ENCODE results near the gene PTPN21.

GRCh38 chr14:81366015-81366573 lies 34.0 kb downstream of the STON2 start:
- RRBS, result no CpG with 5 or more reads among the region's 8 CpGs

GRCh38 chr14:81601183-81601382 lies 67.4 kb upstream of the SEL1L start:
- RRBS, result no CpG with 5 or more reads among the region's 2 CpGs

DNA sequence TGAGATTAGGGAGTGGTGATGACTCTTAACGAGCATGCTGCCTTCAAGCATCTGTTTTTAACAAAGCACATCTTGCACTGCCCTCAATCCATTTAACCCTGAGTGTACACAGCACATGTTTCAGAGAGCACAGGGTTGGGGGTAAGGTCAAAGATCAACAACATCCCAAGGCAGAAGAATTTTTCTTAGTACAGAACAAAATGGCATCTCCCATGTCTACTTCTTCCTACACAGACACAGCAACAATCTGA lies 1431.0 kb upstream of the FLRT2 start:
- RRBS, result no CpG with 5 or more reads among the region's 1 CpG

- RRBS, result no CpG with 5 or more reads among the region's 37 CpGs
Measured at GRCh38 chr14:85528907-85529771, 805 bp upstream of the FLRT2 start.

DNA sequence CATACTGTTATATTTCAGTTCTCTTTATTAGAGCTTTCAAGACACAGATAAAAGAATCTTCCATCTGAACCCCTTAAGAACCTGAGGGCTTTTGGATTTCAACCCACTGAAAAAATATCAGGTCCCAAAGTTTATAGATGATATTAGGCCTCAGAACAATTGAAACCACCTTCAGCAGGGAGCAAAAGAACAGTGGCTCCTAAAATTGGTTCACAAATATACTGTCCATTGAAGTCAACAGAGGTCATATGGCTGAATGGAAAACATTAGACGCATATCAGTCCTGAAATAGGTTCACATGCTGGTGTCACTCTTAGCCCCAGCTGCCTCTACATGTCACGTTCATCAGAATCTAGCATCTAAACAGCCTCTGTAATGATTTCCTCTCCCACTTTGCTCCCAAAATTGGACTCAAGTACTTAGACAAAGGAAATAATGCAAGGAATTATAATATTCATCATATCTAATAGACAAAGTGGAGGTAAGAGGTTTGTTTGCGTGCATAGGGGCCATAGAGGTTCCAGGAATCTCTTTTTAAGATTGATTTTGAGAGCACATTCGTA lies 8.7 kb downstream of the FLRT2 start:
- RRBS, result no CpG with 5 or more reads among the region's 4 CpGs

- RRBS, result no CpG with 5 or more reads among the region's 8 CpGs
Measured at GRCh38 chr14:85599797-85600599, 70.1 kb downstream of the FLRT2 start.

DNA sequence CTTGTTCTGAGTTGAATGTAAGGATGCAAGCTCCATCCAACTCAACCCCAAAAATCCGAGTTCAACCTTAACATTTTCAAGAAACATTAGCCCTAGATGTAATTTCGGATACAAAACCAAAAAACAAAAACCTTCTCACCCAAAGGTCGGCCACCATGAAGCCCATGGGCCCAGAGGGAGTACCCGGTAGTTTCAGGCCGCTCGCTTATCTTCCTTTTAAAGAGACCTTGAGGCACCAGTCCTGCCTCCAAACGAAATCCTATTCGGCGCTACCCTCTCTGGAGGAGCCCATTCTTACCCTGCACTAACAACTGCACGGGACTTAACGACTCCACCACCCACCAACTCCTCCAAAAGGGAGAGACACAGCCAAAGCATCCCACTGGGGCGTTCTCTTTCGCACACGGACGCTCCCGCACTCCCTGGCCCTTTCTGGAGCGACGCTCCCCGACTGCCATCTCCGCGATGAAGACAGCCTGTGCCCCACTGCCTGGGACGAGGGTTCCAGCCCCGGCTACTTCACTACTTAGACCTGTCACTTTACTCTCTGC lies 742 bp downstream of the GALC start:
- RRBS, result no CpG with 5 or more reads among the region's 23 CpGs

GRCh38 chr14:88049416-88049758 lies 44.5 kb downstream of the GPR65 start:
- RRBS, result no CpG with 5 or more reads among the region's 1 CpG

DNA sequence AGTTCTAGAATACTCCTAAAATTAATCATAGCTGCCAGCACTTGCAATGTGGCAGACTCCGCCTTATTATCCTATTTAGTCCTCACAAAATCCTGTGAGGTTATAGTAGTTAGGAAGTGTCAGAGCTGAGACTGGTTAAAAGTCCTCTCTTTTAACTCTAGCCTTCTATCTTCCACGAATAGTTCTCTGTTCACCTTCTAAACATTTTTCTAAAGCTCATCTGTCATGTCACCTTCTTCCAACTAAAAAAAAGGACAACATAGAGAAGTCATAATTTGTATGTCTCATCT lies 74.3 kb downstream of the KCNK10 start:
- RRBS, result no CpG with 5 or more reads among the region's 2 CpGs

- RRBS, result no CpG with 5 or more reads among the region's 9 CpGs
Measured at GRCh38 chr14:88468862-88469314, 83.4 kb downstream of the SPATA7 start.

- RRBS, result 1% methylated on average over 60 of the region's 104 CpGs
Measured at GRCh38 chr14:88554449-88555340, at the start of gene PTPN21. Gene PTPN21 (minus strand): TSS chr14:88555007.

DNA sequence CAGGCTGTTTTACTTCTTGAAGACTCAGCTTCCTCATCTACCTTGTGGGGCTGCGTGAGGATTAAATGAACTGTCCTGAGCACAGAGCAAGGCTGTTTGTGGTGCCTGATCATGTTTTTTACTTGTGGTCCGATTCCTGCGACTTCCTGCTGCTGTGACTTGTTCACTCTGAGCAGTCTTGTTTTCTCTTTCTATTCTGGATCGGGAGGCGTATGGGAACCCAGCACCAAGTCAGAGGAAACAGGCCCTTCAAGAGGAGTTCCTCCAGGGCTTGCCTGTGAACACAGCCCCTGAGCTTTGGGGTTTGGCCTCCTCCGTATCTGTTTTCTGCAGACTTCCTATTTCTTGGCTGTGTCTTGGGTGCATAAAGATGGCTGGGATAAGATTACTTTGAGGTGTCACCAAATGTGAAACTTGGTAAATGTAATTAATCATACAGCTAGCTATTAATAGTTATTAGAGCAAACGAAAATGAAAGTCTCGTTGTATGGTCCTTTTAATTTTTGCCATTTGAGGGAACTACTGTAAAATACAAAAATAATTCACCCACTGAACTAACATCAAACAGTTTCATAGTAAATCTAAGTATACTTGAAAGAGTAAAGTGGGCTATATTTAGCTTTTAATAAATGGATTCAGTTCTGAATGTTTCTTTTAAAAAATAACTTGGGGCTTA lies 251.6 kb downstream of the FOXN3 start:
- RRBS, result no CpG with 5 or more reads among the region's 8 CpGs

- RRBS, result no CpG with 5 or more reads among the region's 2 CpGs
Measured at GRCh38 chr14:89271129-89271265, 146.0 kb downstream of the FOXN3 start.

GRCh38 chr14:89314643-89316057 lies 101.9 kb downstream of the FOXN3 start:
- RRBS, result no CpG with 5 or more reads among the region's 16 CpGs

DNA sequence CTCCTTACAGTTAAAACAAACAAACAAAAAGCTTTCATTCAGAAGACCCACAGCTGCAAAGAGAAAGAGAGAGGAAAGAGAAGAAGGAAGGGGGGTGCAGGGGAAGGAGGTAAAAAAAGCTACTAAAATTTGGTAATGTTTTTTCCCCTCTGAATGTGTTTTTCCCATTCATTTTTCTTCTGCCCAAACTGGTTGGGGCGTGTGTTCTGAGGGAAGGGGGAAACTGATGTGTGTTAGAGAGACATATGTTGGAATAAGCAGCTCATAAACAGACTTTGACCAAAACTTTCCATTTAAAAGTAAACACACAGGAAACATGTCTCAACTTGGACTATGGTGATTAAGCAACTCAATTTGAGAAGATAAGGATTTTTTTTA lies 77.0 kb downstream of the FOXN3 start:
- RRBS, result no CpG with 5 or more reads among the region's 1 CpG

GRCh38 chr14:89351361-89352029 lies 65.5 kb downstream of the FOXN3 start:
- RRBS, result no CpG with 5 or more reads among the region's 12 CpGs

GRCh38 chr14:89381780-89382549 lies 35.1 kb downstream of the FOXN3 start:
- RRBS, result no CpG with 5 or more reads among the region's 6 CpGs

DNA sequence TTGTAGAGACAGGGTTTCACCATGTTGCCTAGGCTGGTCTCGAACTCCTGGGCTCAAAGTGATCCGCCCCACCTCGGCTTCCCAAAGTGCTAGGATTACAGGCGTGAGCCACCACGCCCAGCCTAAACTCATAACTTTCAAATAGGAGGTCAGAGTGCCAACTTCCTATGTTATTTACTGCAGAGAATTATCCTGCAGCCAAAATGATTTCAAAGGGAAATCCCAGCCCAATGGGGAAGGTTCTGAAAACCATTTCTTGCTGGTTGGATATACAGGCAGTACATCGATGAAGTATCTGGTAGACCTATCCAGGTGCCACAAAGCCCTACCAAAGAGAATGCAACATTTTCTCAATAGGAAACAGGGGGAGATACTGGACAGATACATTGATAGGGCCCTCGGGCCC lies 13.7 kb downstream of the FOXN3 start:
- RRBS, result no CpG with 5 or more reads among the region's 7 CpGs

GRCh38 chr14:89411973-89412735 lies 4.9 kb downstream of the FOXN3 start:
- RRBS, result no CpG with 5 or more reads among the region's 17 CpGs

DNA sequence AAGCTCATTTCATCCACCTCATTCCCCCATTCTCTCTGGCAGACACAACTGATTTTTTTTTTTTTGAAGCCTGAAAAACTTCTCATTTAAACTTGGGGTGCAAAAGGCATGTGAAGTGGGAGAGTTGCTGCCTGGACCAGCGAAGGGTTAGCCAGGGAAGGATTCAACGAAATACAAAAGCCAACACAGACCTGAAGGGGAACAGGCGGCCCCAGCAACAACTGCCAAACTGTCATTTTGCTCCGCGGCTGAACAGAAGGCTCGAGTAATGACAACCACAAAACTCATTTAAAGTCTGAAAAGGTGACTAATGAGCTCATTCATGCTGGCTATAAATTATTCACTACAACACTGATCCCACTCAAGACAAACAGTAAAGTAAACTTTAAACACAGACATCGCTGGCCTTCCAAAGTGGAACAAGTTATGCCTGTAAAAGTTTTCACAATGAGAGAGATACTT lies 12.5 kb upstream of the FOXN3 start:
- RRBS, result no CpG with 5 or more reads among the region's 7 CpGs

Measured in GM12891 (cell line).